Daoy (cell line): ENCODE data around the genes MEN1 and CDC42EP2.

DNA sequence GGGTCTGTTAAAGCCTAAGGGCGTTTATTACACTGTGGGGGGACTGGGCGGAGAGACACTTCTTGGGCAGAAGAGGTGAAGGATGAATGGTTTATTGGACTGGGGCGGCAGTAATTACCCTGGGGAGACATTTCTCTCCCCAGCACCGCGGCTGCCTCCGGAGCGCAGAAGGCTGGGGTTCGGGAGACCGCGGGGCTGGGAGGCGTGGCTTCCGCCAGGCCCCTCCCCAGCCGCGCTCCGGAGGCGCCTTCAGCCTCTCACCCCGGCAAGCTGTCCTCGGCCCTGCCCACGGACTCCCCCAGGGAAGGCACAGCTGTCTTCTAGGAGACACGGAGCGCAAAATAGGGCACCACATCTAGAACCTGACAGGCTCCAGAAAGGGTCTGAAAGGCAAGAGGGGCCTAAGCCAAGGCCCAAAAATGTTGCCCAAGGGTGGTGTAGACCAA lies 47.2 kb downstream of the SLC22A12 start:
- RAMPAGE, long total RNA = no peak

GRCh38 chr11:64675169-64675813 lies 47.7 kb downstream of the NRXN2 start:
- RAMPAGE, long total RNA = no peak

DNA sequence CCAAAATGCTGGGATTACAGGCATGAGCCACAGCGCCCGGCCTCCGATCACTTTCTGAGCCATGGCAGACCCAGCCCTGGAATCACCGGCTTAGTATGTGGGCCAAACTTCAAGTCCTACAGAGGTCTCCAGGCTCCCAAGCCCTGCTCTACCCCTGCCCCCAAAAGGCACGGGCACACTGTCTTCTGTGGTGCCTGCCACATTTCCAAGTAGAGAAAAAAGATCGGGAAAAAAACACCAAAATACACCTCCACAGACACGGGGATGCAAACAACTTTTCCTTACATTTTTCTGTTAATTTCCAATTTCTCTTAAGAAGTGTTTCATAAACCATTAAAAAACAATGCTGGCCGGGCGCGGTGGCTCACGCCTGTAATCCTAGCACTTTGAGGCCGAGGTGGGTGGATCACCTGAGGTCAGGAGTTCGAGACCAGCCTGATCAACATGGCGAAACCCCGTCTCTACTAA lies 1.8 kb upstream of the PYGM start:
- RAMPAGE, long total RNA = no peak

DNA sequence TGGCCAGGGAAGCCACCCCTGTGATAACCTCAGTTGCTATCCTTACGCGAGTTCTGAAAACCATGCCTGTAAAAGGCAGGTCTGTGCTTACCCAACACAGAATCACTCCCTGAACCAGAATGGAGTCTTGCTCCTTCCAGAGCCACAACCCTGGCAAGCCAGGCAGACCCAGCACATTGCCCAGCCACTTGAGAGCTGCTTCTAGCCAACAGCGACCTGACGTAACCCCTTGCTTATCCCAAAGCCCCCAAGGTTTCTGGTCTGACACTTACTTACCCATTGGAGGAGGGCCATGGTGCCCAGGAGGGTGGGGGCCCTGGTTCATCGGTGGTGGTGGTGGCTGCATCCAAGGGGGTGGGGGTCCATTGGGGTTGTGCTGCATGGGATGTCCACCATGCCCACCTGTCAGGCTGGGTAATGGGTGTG lies 7.5 kb upstream of the PYGM start:
- RAMPAGE, long total RNA = no peak

DNA sequence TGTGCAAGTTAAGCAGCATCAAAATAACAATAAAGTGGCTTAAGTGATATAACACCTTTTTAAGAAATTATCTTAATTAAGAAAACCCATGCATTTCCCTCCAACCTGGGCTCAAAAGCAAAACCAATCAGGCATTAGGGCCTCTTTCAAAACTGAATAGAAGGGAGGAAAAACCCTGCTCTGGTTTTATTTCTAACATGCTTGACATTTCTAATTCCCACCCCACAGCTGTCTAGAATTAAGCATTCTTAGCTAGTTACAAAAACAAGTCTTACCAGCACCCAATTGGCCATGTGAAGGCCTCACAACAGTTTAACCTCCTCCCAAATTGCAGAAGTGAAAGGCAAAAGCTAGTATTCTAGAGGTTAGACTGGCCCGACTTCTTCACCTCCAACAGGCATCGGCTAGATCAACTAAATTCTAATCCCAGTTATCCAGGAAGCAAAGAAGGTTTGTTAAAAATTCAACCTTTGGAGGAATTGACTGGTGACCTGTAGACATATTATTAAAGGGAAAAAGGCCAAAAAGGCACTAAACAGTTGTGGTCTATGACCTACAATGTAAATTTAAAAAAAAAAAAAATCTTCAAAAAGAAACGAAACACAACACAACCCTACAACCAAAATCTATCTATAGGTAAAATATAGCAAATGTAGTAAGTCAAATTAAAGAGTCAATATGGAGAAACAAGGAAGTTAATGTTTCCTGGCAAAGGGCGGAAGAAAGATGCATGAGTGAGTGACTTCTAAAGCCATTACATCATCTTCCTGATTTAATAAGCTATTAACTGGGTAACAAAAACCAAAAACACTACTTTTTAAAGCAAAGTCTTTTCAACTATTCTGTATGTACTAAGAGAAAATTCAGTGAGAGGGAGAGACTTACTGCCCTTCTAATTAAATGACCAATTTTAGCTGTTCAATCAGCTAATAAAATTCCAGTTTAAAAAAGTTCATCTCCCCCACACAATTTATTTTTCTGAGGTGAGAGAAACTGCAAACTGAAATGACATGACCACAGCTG lies 6.3 kb downstream of the SF1 start:
- RAMPAGE, long total RNA = no peak

- RAMPAGE, long total RNA = no peak
These were observed at the start of gene MEN1 for GRCh38 chr11:64810271-64811325. Gene MEN1 (minus strand): TSS chr11:64810551.

- RAMPAGE, long total RNA = no peak
These were observed 8.4 kb upstream of the CDC42BPG start for GRCh38 chr11:64852539-64853473.

DNA sequence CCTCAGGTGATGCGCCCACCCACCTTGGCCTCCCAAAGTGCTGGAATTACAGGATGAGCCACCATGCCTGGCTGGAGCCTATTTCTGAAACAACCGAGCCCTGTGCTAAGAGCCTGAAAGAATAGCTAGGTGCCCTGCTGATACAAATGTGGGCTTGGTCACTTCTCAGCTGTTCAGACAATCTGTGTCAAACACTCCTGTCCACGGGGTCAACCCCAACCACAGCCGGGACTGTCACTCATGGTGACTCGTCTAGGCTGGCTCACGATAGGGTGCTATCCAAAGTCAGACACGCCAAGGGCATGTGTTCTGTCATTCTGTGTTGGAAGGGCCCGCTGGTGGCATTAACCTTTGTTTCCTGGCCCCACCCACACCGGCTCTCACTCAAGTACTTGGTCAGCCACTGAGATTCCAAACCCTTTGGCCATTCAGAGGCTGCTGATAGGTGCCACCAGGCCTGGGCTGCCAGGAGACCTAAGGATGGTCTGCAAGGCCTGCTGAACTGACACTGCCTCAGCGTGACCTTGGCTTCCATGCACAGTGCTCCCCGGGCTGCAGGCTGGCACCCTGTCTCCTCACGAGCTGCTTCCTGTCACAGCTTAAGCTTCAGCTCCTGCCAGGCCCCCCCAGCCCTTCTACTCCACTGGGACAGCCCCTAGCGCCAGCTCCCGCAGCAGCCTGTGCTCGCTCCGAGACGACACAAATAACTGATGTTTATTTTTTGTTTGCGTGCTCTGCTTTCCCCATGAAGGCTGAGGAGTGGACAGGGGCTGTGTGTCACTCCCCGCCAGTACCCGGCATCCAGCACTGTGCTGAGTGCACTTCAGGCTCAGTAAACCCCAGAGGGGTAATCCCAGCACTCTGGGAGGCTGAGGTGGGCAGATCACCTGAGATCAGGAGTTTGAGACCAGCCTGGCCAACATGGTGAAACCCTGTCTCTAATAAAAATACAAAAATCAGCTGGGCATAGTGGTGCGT lies 14.3 kb upstream of the CDC42BPG start:
- RAMPAGE, long total RNA = no peak

GRCh38 chr11:64875725-64875893 lies 2.8 kb downstream of the EHD1 start:
- RAMPAGE, long total RNA = no peak

GRCh38 chr11:64913977-64914261 lies 3.1 kb downstream of the ATG2A start:
- RAMPAGE, long total RNA = no peak

DNA sequence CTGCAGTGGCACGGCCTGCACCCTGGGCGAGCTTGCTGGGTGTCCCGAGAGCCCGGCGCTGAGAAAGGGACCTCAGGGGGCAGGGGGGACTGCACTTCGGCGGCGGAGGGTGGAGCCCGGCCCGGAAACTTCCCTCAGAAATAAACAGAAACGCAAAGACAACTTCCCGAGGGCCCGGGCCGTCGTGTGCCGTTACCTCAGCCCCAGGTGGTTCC lies 320 bp downstream of the MAJIN start:
- RAMPAGE, long total RNA = no peak

DNA sequence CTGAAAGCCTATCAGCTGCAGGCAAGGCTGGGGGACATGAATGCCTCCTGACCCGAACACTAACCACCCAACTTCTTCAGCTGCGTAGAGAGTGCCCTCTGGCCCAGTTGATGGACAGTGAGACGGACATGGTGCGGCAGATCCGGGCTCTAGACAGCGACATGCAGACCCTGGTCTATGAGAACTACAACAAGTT lies 802 bp downstream of the VPS51 start:
- RAMPAGE, long total RNA = no peak

DNA sequence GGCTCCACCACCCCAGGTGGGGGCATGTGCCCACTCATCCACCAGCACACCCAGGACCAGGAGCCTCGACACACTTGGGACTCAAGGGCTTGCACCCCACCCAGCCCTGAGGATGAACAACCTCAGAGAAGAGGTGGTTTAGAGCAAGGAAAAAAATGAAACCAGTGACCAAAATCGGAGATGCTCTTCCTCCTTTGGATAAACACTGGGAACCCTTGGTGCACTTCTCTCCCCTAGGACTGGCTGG lies 1.5 kb downstream of the ZNHIT2 start:
- RAMPAGE, long total RNA = no peak

- RAMPAGE, long total RNA = no peak
These were observed 1.1 kb downstream of the SYVN1 start for GRCh38 chr11:65133165-65133683.

- RAMPAGE, long total RNA = no peak
These were observed at the start of gene CDC42EP2 for GRCh38 chr11:65314279-65315178. Gene CDC42EP2 (plus strand): TSS chr11:65314866.

GRCh38 chr11:65418406-65419479 lies 32.3 kb downstream of the FRMD8 start:
- RAMPAGE, long total RNA = no peak

DNA sequence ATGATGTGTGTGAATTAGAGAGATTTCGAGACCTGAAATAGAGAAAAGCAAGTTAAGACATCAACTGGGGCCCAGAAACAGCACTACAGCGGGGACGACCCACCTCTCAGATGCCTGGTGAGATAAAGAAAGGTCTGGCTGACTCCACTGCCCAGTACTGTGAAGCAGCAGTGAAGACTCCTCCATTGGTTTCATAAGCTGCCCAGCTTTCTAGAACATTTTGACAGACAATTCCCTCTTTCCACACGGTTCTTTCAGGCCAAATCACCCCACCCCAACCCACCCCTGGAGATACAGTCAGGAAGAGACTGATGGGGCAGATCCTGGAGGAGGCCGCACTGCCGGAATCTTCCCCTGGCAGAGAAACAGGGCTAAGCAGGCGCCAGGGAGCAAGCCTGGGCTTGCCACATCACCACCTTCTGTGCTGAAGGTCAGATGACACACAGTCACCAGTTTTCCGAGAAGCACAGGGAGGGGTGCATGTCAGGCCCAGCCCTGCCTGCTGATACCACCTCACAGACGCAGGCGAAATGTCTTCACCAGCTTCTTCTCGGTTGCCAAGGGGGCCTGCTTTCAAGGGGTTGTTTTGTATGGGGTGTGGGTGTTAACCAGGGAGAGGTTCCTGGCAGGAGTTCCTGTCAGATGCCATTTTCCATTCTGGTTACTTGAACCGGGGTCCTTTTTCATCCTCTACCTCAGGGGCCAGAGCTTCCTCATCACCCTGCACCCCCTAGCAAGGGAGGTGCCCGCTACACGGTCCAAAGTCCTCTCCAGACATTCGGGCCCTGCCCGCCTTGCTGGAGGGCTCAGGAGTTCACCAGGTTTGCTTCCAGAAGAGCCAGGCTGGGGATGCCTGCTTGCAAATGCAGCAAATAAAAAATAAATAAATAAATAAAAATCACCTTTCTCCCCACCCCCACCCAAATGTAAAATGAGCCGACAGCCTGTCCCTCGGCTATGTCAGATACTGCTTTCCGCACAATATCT lies 34.8 kb downstream of the FRMD8 start:
- RAMPAGE, long total RNA = no peak

GRCh38 chr11:65423522-65423667 lies 37.0 kb downstream of the FRMD8 start:
- RAMPAGE, long total RNA = no peak

DNA sequence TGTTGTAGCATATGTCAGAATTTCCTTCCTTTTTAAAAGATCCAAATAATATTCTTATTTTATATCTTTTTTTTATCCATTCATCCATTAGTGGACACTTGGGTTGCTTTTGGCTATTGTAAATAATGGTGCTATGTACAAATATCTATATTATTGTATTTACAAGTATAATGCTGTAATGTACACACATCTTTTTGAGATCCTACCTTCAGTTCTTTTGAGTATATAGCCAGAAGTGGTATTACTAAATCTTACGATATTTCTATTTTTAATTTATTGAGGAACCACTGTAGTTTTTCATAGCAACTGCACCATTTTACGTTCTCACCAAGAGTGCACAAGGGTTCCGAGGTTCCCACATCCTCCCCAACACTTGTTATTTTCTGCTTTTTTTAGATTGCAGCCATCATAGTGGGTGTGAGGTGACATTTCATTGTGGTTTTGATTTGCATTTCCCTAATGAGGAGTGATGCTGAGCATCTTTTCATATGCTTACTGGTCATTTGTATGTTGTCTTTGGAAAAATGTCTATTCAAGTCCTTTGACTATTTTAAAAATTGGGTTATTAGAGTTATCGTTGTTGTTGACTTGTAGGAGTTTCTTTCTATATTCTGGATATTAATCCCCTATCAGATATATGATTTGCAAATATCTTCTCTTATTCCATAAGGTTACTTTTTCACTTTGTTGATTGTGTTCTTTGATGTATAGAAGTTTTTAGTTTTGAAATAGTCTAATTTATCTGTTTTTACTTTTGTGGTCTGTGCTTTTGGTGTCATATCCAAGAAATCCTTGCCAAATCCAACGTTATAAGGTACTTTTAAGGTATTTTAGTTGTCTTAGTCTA lies 45.0 kb downstream of the FRMD8 start:
- RAMPAGE, long total RNA = no peak

GRCh38 chr11:65435580-65436404 lies 49.4 kb downstream of the FRMD8 start:
- RAMPAGE, long total RNA = no peak